GM23248 (cell line): ENCODE data around the gene PRR36.

DNA sequence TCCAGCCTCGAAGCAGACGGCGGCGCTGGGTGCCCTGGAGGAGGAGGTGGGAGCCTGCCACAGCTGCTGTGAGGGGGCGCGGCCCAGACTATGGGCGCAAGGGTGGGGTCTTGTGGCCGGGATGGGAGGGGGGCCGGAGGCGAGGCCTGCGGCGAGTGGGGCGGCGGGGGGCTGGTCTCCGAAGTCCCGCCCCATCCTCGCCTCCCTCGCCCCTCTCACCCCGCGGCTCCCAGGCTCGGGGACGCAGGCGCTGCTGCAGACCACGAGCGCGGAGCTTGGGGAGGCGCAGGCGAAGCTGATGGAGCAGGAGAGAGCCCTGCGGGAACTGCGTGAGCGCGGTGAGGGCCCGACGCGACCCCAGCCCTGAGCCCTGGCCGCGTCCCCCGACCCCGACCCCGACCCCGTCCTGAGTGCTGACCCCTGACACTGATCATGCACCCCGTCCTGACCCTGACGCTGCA is 25.6 kb downstream of the CLEC4M start:
- RAMPAGE, long total RNA: no peak

- RAMPAGE, long total RNA: no peak
Measured at GRCh38 chr19:7861706-7862758, 12.2 kb downstream of the PRR36 start.

- RAMPAGE, long total RNA: no peak
Measured at GRCh38 chr19:7870760-7871259, 3.4 kb downstream of the PRR36 start.

DNA sequence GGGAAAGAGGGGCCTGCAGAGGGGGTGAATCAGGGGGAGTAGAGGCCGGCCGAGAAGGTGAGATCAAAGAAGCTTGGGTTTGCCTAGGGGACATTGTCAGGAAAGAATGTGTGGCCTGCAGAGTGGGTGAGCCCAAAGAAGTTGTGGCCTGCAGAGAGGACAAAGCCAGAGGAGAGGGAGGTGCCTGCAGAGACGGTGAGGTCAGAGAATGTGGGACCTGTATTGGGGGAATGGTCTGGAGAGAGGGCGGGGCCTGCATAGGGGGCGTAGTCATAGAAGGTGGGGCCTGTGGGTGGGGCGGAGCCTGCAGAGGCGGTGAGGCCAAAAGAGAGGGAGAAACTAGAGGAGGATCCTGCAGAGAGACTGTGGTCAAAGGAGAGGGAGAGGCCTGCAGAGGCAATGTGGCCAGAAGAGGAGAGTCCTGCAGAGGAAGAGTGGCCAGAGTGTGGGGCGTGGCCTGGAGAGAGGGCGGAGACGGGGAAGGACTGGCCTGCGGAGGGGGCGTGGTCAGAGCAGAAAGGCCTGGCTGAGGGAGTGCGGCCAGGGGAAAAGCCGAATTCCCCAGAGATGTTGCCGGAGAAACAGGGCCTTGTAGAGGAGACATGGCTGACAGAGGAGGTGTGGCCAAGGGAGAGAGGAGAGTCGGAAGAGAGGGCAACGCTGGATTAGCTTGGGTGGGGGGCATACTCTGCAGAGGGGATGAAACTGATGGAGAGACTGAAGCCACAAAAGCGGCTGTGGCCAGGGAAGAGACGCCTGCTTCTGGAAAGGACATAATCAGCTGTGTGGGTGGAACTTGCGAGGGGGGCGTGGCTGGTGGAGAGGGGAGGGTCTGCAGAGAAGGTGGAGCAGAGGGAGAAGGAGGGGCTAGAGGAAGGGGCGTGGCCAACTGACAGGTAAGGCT is 2.7 kb downstream of the PRR36 start:
- RAMPAGE, long total RNA: no peak

DNA sequence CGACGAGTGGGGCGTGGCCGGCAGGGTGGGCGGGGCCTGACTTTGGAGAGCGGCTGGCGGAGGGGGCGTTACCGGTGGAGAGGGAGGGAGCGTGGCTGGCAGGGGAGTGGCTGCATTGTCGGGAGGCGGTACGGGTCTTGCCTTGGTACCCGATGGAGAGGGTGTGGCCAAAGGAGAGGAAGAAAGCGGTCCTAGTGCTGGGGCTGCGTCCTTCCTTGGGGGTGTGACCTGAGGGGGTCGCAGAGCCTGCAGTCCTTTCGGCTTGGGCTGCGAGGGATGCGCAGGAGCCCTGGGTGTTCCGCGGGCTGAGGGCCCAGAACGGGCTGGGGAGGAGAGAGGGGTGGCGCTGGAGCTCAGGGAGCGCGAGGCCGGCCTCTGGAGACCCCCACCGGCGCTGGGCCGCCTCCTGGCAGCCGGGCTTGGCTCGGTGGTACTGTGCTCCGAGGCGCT is 2.0 kb downstream of the PRR36 start:
- RAMPAGE, long total RNA: no peak

DNA sequence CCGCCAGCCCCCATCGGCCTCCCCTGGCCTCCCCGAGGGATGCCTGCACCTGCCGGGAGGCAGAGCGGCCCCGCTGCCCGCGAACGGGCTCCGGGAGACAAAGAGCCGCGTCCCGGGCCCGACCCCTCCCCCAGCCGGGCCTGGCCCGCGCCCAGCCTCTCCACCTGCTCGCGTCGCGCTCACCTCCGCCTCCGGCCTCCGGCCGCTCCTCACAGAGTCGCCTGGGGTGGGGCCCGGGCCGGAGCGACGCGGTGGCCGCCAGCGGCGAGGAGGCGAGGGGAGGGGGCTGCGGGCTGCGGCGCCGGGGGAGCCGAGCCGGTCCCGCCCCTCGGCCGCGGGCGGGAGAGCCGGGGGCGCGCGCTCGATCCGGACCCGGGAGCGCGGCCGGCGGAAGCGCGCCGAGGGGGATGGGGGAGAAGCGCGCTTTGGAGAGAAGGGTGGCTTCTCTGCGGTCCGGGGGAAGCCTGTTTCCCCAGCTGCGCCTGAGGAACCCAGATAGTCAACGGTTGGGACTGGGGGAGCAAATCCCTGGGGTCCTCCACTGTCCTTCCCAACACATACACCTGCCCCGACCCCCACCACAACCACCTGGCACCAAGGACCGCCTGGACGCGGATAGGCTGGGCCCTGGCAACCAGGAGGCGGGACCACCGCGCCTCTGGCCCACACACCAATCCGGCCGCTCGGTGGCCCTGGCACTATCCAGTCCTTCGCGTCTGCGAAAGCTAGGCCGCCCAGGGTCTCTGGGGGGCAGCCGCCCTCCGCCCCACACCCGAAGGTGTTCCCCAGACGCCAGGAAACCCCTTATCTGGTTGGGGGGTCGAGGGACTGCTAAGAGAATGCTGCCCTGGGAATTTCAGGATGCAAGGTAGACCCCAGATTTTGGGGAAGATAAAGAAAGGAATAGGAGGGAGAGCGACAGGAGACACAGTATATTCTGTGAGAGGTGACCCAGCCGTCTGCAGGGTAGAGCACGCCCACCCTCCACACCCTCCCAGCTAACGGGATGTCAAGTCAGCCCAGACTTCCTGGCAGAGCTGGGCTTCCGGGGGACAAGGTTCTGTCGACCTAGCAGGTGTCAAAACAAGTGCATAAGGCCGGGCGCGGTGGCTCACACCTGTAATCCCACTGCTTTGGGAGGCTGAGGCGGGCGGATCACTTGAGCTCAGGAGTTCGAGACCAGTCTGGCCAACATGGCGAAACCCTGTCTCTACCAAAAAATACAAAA is at the start of gene PRR36:
PRR36 (minus strand) TSS at position 288 of the 1,228 bp plus-strand sequence.
- RAMPAGE, long total RNA: no peak

DNA sequence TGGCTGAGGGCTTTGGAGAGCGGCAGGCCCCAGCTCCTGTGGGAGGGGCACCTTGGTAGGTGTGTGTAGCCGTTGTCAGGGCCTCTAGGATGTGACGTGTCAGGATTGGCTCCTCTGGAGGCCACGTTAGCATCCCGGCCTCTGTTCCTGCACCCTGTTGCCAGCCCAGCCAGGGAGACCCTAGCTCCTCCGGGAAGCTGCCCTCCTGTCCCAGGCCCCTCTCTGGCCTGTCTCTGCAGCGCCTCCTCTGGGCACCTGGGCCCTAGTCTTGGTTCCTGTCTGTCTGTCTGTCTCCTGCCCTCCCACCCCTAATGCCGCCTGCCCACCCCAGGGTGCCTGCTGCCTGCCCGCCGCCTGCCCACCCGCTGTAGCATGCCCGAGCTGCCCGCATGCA is 4.9 kb downstream of the MAP2K7 start:
- RAMPAGE, long total RNA: no peak

GRCh38 chr19:7919426-7919914 is 668 bp upstream of the SNAPC2 start:
- RAMPAGE, long total RNA: no peak

- RAMPAGE, long total RNA: no peak
Measured at GRCh38 chr19:7933843-7934497, 8.0 kb upstream of the CTXN1 start.

- RAMPAGE, long total RNA: no peak
Measured at GRCh38 chr19:8028916-8029493, 23.6 kb upstream of the CCL25 start.

GRCh38 chr19:8246323-8246863 is 37.2 kb downstream of the CERS4 start:
- RAMPAGE, long total RNA: no peak

DNA sequence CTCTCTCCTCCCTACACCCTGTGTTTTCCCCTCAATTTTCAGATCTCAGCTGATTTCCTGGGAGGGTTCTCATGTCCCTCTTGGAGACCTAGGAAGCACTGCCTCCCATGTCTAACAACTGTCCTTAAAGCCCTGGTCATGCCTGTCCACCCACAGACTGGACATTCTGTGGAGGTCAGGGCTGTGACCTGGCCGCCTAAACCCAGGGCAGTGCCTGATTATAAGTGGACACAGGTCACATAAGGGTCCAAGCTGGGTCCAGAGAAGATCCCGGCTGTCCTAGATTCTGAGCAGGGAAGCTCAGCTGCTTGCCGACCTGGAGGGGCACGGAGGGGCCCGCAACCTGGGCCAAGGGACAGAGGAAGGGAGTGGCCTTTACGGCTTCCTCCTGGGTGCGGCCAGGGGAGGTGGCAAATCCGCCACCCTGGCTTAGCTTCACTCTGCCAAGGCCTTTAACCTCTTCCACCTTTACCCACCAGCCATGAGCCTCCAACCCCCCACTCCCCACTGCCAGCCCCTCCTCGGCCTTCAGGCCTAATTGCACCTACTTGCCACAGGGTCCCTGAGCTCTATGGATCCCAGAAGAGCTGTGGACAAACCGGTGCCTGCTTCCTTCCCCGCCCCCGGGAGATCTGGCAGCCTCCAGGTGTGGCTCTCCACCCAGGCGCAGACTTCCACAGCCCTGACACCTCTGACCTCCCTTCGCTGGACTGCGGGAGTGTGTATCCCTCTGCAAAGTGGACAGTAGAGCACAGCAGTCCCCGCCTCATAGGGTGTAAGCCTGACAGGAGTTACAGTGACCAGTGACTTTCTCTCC is 1.8 kb downstream of the CD320 start:
- RAMPAGE, long total RNA: no peak

DNA sequence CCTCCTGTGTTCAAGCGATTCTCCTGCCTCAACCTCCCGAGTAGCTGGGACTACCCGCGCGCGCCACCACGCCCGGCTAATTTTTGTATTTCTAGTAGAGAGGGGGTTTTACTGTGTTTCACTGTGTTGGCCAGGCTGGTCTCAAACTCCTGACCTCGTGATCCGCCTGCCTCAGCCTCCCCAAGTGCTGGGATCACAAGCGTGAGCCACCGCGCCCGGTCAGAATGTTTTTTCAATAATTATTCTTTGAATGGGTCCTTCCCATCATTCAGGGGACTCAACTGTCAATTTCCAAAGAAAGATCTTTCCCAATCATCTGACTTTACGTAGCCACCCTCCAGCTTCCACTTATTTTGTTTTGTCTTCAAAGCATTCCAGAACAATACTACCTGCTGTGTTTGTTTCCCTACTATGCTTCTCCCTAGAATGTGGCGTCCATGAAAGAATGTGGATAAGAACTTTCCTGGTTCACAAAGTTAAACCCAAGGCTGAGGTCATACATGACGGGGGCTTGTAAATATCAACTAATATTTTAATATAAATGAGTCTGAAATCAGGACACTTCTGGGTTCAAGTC is 1.2 kb downstream of the NDUFA7 start:
- RAMPAGE, long total RNA: no peak

GRCh38 chr19:8322550-8322807 is 1.2 kb downstream of the RPS28 start:
- RAMPAGE, long total RNA: no peak

DNA sequence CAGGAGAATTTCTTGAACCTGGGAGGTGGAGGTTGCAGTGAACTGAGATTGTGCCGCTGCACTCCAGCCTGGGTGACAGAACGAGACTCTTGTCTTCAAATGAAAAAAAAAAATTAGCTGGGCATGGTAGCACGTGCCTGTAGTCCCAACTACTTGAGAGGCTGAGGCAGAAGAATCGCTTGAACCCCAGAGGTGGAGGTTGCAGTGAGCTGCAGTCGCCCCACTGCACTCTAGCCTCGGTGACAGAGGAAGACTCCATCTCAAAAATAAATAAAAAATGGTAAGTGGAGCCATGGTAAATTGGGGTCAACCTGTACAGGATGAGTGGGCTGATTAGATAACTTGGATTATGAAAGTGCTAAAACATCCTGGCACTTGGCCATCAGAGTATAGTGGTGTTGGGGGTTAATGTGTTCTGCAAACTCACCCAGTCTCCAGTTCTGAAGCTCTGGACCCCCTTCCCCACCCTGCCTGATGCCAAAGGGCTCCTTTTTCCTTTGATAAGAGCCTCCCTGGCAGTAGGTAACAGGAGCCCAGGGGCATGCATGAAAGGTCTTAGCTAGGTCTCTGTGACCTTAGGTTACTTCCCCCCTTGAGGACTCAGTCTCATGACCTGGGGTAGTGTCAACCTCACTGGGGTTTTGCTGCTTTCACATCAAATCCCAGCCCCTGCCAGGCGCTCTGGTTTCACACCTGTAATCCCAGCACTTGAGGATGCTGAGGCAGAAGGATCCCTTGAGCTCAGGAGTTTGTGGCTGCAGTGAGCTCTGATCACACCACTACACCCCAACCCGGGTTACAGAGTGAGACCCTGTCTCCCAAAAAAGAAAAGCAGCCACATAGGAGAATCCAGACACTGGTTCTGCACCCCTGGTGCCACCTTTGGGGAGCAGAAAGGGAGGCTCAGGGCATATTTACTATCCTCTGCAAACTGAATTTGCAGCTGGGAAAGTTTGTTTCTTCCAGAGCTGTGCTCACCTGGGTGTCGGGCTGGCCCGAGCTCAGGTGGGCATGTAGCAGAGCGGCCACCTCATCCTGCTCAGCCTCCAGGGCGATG is 2.5 kb downstream of the RPS28 start:
- RAMPAGE, long total RNA: no peak

DNA sequence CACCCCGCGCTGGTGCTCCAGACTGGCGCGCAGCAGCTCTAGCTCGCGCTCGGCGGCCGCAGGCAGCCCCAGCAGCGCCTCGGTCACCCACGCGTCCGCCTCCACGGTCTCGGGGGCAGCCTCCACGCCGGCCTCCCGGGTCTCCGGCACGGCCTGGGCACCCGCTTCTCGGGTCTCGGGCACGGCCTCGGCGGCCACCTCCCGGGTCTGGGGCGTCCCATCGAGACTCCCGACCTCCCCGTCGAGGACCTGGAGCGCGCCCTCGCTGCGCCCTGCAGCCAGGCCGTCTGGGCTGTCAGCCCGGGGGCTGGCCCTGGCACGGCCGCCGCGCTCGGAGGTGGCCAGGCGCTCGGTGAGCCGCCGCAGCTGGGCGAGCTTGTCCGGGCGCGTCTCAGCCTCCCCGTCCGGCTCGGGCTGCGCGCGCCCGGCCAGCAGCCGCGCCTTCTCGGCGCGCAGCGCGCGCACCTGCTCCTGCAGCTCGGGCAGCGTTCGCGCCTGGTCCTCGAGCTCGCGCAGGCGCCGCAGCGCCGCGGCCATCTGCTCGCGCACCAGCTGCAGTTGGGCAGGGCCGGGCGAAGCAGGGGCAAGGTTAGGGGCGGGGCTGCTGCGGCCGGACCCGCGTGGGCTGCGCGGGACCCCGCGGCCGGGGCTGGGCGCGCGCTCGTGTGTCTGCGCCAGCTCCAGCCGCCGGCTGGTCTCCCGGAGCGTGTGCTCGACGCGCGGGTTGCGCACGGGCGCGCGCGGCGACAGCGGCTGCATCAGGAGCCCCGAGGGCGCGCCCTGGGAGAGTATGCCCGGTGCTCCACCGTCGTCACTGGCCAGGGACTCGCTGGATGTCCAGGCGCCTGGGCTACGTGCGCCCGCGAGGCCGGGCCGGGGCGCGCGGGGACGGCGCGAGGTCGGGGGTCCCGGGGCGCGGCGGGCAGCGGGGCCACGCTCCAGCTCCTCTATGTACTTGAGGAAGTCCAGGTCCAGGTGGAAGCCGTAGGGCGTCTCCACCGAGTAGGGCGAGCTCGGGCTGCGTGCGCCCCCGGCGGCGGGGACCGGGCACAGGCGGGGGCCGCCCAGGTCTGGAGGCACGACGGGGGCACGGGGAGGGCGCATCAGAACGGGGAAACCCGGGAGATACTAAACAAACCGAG is 8.0 kb downstream of the KANK3 start:
- RAMPAGE, long total RNA: no peak

GRCh38 chr19:8421680-8422570 is 8.8 kb downstream of the MARCHF2 start:
- RAMPAGE, long total RNA: no peak

DNA sequence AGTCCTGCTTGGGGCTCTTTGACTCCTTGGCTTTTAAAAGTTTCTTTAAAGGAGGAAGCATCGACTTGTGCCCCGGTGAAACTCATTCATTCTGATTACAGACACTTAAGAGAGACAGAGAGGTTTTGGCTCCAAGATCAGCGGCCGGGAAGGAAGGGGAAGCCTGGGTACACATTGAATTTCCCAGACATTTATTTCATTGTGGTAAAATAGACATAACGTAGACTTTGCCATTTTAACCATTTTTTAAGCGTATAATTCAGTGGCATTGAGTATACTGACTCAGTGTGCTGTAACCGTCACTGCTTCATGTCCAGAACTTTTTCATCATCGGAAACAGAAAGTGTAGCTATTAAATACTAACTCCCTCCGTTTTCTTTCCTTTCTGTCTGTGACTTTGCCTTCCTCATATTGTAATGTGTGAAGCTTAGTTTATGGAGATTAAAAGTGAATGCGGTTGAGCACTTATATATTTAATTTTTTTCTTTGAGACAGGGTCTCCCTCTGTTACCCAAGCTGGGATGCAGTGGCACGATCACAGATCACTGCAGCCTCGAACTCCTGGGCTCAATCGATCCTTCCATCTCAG is 1.3 kb downstream of the HNRNPM start:
- RAMPAGE, long total RNA: no peak

DNA sequence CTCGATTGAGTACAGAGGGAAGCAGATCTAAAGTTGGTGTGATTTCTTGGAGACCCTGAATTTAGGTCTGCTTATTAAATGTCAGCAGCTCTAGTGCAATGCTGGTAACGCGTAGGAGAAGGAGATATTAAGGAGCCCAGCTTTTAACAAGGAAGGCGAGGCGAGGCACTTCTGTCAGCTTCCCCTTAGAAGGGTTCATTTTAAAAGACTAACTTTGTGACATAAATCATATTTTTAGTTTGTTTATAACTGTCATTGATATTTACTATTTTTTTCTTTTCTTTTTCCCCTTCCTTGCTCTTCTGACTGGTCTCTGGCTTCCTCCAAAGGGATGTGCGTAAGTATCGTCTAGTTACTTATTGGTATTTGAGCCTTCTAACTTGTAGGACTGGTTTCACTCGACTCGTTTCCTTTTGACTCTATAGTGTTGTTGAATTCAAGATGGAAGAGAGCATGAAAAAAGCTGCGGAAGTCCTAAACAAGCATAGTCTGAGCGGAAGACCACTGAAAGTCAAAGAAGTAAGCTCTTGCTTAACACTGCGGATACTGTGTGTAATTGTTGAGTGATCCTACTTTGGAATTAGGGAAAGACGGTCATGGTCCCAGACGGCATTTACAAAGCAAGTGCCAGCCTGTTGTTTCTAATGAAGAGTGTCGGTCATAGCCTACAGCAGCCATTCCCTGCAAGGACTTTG is 18.5 kb downstream of the HNRNPM start:
- RAMPAGE, long total RNA: no peak

DNA sequence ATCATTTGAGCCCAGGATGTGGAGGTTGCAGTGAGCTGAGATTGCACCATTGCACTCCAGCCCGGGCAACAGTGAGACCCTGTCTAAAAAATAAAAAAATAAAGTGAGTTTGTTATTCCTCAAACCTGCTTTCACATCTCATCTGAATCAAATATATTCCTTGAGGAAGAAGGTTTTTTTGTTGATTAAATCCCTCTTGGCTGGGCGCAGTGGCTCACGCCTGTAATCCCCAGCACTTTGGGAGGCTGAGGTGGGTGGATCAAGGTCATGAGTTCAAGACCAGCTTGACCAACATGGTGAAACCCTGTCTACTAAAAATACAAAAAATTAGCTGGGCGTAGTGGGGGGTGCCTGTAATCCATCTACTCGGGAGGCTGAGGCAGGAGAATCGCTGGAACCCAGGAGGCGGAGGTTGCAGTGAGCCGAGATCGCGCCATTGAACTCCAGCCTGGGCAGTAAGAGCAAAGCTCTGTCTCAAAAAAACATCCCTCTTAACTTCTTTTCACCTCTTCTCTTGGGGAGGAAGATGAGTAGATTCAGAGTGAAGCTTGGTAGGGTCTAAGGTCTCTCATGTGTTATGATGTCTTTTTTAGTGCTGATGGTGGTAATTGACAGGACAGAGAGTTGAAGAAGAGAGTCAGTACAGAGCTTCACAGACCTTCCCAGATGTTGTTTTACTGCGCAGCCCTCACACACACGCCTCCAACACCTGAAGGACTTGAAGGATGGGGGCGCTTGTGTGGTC is 19.6 kb downstream of the HNRNPM start:
- RAMPAGE, long total RNA: no peak